Ureter (tissue), 1 donor: ENCODE measurements around the genes WDSUB1 and BAZ2B.

GRCh38 chr2:158893940-158894650, 74.3 kb upstream of the TANC1 start:
- PRO-cap: no peak

- PRO-cap: bidirectional peak, plus-strand start at chr2:158967936, minus-strand start at chr2:158967892
Observed at GRCh38 chr2:158967717-158968144, 709 bp upstream of the TANC1 start.

- PRO-cap: no peak
Observed at GRCh38 chr2:159086106-159086566, 117.7 kb downstream of the TANC1 start.

DNA sequence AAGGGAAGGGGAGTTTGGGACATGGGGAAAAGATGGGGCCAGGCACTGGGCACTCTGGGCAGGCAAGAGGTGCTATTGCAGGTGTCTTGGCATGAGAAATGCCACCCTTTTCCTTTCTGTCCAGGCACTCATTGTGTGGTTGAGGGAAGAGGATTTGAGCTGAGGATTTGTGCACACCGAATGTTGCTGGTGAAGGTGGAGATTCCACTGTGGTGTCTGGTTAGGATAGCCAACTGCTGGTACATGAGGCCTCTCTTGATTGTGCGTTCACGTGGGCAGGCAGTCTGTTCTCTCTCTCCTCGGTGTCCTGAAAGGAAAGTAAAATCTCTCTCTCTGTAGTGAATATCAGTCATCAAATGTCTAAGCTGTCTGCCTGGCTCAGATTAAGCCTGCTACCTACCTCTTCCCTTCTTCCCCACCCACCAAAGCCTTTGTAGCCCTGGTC, 149.1 kb downstream of the WDSUB1 start:
- PRO-cap: no peak

DNA sequence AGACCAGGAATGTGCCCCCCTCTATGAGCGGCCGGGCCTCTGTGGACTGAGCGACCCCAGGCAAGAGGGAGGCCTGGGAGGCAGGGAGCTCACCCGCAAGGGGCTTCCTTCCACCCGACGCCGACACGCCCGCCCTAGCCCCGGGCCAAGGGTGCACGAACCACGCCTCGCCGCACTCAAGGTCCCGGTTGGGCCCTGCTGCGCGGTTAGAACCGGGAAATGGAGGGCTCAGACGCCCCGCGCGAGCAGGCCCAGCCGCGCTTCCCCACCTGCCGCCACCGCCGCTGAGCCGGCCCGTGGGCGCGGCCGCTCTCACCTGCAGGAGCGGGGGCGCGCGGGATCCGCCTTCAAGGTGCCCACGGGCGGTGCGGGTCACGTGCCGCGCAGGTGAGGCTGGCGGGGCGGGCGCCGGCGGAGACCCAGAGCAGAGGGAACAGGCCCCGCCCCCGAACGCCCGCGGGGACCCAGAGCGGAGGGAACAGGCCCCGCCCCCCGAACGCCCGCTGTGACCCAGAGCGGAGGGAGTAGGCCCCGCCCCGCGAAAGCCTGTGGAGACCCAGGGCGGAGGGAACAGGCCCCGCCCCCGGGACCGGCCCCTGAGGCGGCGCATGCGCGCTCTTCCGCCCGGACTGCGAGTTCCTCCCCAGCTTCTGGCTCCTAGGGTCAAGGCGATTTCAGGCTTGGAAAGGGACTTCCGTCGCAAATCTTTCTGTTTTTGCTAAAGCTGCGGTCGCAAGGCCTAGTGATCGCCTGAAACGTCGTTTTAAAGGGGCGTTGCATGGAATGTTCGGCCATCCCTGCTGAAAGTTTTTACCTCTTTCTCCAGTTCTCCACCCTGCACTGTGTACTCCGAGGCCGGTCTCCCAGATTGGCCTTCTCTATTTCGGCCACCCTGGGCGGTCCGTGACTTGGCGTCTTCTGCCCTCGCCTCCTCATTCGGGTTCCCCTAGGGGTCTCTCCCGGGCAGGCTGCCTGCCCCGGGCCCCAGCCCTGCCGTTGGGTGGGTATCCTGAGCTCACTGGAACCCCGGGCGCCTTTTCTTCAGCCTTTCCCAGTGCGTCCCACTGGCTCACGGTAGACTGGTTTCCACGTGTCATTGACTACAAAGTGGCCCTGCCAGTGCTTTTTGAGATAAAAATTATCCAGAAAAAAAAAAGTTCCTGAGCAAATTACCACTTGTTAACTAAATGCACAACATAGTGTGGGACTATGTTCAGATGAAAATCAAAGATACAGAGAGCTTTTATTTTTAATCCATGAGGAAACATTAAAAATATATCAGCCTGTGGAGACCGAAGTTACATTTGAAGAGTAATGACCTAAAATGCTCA, at the start of gene WDSUB1:
TSS of gene WDSUB1 (minus strand) at position 437 of the 1,331 bp plus-strand sequence.
- PRO-cap: bidirectional peak, plus-strand start at position 671 of the sequence, minus-strand start at position 435 of the sequence

DNA sequence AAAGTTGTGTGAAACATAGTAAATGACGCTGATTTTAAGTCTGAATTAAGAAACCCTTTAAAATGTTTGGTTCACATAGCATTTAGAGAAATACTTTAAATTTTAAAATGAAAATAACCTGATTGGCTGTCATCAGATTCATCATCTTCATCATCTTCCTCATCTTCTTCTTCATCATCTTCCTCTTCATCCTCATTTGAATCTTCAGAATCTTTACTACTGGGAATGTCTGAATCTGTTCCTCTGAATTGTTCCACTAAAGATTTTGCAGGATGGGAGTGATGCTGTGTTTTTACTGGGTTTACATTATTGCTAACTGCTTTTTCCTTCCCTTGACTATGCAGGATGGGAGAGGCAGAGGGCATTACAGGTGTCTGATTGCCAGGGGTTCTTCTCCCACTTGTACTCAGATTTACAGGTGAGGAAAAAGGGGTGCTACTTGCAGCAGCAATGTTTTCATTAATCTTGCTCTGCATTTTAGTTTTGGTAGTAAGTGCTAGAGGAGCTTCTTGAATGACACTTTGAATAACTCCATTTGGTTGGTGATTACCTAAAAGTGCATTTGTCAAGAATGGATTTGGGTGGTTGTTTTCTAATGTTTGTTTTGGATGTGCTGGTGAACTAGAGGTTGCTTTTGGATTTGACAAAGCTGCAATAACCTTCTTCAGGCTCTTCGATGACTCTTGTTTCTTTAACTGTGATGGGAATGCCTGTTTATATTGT, 146.3 kb upstream of the WDSUB1 start:
- PRO-cap: no peak

GRCh38 chr2:159616252-159616871, at the start of gene BAZ2B:
TSS of gene BAZ2B (minus strand) at chr2:159616548.
- PRO-cap: unidirectional peak, minus-strand start at chr2:159616438; unidirectional peak, minus-strand start at chr2:159616476

DNA sequence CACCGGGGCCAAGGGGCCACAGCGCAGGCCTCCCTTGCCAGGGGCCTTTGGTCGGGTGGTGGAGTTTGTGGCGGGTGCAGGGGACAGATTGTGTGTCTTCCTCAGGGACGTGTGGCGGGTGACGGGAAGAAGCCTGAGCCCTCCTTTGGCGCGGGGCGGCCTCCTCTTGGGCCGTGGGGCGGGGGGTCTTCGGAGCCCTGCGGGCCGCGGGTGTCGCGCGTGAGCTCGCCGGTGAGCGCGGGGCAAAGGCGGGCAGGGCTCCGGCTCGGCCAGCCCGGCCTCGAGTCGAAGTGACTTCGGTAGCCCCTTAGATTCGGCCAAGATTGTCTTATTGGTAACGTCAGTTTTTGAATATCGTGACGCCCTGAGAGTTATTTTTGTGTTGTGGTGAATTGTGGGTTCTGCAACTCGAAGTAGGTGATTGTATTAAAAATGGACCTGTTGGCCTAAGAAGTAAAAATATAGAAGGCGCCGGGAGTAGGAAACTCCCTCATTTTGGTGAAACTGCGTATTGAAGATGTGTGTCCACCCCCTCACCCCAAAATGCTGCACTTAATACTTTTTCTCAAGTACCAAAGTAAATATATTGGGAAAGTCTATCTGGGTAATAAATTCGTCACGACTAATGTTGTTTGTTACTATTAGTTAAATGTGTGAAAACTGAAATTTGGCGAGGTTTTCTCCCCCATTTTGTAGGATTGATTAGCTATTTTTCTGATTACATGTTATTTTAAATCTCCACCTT, 673 bp downstream of the MARCHF7 start:
- PRO-cap: no peak

DNA sequence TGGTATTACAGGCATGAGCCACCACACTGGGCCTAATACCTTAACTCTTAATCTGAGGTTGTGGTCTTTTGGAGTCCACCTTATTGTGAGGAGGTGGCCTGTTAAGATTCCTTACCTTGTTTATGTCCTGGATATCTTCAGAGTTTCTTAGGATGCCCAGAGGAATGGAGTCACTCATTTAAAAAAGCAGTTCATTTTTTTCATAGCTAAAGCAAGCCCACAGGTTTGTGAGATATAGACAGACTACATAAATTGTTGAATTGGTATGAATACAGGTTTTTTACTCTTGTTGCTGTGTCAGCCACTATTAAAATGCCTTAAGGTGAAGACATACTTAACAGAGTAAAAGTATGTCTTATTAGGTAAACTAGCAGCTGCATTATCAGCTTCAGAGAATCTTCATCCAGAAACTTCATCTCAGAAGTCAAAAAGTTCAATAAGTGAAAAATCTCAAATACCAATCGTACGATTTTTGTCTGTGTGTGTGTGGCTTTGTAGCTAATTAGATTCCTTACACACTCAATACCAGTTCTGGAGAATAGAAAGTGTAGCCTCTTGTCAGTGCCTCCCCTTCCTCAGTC, 8.9 kb downstream of the MARCHF7 start:
- PRO-cap: no peak

DNA sequence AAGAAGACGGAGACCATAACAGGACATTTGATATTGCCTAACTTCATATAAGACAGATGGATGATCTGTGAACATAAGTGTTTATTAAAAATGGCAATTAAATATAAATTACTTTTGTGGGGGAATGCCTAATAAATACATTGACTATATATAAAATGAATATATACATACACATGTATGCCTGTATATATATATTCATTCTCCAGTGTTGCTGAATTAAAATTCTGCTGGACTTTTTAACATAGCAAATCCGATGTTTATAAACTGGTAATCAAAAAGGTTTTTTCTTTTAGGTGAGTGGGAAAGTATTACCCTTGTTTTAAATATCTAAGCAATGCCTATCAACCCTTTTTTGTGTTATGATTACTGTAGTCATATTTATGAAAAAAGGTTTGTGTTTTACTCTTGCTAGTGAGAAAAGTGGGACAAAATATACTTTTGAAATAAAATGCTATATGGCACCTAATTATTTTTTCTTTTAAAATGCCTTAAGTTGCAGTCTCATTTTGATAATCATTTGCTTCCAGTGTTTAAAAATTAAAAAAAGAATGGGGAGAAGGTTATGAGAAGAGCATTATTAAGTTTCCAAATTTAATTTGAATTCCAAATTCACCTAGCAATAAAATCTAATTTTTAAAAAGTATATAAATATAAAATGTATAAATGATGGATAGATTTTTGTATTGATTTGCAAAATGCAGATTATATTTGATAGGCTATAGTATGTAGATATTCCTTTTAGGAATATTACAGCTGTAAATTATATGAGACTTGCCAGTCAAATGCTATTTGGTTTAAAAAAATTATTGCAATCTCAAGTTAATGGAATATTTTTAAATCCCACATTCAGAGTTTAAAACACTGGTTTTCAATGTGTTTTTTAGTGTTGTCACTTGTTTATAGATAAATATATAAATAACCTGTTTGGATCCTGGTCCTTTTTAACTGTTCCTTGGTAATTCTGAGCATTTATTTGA, 30.4 kb downstream of the CD302 start:
- PRO-cap: no peak

- PRO-cap: no peak
Observed at GRCh38 chr2:159802563-159803048, 4.6 kb upstream of the CD302 start.

DNA sequence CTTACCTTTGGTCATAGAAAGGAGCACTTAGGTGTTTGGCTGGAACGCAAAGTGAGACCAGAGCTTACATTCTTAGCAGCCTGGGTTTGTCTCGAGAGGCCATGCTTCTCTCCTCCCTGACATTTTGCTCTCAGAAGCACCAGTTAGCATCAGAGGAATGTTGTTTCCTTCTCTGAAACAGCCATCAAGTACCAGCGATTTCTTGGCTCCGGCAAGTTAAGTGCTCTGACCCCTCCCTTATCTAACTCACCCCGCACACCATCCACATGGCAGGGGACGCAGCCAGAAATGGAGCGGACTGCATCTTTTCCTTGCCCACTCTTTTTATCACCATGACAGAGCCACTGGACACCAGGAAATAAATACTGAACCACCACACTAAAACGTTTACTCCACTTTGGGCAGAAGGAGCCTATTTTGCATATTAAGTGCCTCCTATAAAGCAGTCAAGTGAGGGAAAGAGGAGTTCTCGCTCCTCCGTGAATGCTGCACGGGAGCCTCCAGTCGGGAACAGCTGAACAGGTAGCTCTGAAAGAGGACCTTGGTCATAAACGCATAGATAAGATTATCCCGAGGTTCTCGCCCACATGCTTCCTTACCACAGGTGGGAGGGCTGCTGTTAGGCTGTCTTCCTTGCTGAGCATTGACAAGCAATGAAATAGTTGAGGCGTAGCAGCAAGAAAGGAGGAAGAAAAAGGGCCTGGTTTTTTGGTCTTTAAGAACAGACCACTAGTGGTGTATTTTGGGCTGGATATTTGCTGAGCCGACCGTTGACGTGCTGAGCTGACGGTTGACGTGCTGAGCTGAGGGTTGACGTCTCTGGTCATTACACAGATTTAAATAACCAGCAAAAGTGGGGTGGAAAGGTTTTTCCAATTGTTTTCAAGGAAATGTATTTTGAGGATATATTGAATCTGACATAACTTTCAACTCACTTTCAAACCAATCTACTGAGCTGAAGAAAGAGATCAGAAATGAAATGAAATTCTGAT, 71.3 kb upstream of the ITGB6 start:
- PRO-cap: no peak

GRCh38 chr2:160408294-160408514, 85.4 kb downstream of the RBMS1 start:
- PRO-cap: no peak

- PRO-cap: no peak
Observed at GRCh38 chr2:160453684-160454260, 39.8 kb downstream of the RBMS1 start.

DNA sequence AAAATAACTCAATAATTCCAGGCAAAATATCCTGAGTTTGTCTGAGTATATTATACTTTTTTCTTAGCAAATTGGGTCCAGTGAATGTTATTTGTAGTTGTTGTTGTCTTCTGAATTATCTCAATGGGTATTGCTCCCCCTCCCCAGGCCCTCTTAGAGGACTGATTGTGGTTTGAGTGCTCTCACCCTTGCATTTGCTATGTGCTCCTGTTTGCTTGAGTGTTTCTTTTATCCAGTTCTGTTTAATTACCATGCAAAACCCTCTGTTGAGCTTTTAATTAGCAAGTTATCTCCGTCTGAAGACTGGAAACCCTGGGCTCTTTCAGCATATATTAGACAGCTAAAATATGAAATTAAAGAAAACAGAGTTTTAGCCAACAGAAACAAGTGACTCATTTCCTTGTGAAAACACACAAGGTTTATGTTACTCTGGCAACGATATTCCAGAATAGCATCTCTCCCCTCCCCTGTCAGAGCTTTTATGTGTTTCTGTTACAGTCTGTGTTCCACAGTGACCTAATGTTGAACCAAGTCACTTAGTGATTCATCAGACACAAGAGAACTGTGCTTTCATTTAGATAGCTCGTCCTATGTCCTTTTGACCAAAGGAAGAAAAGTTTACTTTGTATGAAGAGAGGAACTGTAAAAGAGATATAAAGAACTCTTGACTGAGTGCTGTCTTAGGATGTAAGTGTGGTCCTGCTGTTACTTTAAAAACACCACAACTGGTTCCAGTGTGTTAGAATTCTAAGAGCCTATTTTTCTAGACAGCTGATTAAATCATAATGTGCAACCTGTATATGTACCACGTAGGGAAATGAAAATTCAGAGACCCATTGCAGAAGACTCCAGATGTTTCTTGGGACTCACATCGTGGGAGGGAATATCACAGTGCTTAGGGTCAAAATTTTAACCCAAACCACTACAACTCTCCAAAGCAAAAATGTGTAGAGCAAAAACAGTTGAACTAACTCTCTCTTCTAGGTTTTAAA, 172.8 kb upstream of the RBMS1 start:
- PRO-cap: no peak

- PRO-cap: no peak
Observed at GRCh38 chr2:160704095-160704806, 210.6 kb upstream of the RBMS1 start.

DNA sequence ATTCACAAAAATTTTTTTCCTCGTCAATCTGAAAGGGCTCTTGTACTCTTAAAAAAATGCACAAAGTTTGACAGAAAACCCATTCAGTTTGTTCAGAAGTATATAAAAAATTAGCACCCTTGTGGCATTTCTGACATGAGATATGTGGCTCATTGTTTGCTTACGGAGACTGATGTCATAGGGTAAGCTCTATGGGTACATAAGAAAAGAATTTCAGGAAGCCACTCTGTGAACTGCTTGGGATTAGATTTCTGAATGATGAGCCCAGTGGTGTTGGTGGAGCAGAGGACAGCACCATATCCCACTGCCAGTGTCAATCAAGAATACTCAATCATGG, 243.0 kb upstream of the RBMS1 start:
- PRO-cap: no peak

GRCh38 chr2:161169336-161169879, 9.2 kb downstream of the TANK start:
- PRO-cap: no peak

DNA sequence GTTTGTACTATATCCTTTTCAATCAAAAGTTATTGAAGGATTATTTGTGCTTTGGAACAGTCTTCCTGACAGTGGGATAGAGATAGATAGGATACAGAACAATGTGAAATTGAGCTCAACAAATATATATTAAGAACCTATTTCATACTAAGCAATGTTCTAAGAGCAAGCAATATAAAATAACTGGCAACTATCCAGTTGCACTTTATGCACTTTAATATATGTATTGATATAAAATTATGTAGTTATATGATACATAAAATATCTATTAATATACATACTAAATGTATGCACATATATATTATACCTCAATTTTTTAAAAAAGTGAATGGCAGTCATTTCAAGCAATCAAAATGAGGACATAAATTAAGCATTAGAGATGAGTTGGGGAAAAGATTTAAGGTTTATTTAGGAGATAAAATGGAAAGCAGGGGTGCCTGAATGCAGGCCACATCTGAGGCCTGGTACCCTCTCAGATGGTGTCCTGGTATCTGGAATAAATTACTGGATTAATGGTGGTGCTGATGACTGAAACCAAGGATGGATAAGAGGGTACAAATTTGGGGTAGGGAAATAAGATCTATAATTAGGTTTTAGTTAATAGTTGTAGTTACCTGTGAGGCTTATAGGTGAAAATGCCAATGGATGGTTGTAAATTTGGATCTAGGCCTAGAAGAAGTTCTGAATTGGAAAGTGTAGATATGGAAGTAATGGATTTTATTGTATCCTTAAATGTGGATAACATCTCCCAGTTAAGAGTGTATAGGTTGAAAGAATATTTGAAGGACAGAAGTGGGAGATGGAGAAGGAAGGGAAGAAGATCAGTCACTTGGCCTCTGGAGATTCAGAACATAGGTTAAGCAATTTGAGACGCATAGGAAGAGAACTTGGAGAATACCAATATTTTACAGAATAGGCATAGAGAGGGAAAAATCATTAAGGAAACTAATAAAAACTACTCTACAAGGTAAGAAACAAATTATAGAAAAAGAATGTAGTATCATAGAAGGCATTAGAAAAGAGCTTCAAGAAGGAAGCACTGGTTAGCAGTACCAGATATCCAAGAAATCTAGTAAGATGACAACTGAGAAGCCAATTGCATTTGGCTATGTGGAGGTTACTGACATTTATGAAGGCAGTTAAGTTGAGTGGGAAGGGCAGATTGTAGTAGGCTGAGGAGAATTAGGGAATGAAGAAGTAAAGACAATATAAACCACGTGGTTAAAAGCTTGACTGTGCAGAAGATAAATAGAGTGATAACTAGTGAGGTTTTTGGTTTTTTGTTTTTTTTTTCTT, 24.4 kb downstream of the TANK start:
- PRO-cap: no peak

- PRO-cap: unidirectional peak, minus-strand start at chr2:161341357
Observed at GRCh38 chr2:161341157-161341576, 32.9 kb downstream of the PSMD14 start.